A172 (cell line): ENCODE measurements around a stretch of chr6.

DNA sequence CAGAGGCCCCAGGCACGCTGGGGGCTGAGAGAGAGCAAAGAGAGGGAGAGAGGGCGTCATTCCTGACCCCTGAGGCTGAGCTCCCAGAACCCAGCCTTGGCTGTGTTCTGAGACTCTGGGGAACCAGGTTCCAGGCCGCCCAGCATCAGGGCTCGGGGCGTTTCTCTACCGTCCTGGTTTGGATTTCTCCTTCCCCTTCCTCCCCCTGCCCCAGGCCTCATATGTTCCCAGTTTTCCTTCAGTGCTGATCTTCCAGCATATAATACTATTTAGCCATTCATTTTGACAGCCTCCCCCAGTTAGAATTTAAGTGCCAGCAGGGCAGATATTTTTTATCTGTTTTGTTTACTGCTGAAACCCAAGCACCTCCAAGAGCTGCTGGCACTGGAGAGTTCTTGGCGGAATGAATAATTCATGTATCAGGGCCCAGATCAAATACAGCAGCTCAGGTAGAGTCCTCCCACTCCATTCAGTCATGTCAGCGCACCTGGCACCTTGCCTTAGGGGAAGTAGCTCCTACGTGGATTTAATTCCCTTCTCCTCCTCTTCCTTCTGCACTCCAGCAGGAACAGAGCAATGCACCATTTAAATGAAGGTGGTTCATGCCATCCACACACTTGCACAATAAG is 23.4 kb upstream of the FRMD1 start:
- RAMPAGE, long total RNA: no peak

GRCh38 chr6:168158666-168159097 is 79.7 kb upstream of the FRMD1 start:
- RAMPAGE, long total RNA: no peak

DNA sequence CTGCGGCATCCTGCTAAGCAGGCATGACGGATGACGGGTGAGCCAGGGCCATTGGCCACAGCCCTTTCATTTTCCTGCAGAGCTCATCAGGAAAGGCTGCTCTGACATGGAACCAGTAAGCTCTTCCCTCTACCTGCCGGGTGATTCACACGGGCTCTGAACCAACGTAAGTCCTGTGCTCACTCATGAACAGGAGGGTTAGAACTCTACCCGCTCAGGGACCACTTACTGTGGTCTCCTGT is 112.6 kb downstream of the DACT2 start:
- RAMPAGE, long total RNA: no peak

- RAMPAGE, long total RNA: no peak
These were observed 6.1 kb downstream of the DACT2 start for GRCh38 chr6:168313346-168314025.

GRCh38 chr6:168607463-168608193 is 166.6 kb downstream of the SMOC2 start:
- RAMPAGE, long total RNA: no peak

DNA sequence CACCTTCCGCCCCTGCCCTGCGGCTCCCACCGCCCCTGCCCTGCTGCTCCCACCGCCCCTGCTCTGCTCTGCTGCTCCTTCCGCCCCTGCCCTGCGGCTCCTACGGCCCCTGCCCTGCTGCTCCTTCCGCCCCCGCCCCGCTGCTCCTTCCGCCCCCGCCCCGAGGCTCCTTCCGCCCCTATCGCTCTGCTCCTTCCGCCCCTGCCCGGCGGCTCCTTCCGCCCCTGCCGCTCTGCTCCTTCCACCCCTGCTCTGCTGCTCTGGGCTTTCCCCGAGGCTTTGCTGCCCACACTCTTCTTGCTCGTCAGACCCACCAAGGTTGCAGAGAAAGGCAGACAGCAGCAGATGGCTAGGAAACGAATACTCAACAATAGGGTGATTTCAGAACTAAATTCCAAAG is 78.7 kb downstream of the THBS2 start:
- RAMPAGE, long total RNA: no peak

GRCh38 chr6:169237804-169238050 is 15.9 kb downstream of the THBS2 start:
- RAMPAGE, long total RNA: no peak

DNA sequence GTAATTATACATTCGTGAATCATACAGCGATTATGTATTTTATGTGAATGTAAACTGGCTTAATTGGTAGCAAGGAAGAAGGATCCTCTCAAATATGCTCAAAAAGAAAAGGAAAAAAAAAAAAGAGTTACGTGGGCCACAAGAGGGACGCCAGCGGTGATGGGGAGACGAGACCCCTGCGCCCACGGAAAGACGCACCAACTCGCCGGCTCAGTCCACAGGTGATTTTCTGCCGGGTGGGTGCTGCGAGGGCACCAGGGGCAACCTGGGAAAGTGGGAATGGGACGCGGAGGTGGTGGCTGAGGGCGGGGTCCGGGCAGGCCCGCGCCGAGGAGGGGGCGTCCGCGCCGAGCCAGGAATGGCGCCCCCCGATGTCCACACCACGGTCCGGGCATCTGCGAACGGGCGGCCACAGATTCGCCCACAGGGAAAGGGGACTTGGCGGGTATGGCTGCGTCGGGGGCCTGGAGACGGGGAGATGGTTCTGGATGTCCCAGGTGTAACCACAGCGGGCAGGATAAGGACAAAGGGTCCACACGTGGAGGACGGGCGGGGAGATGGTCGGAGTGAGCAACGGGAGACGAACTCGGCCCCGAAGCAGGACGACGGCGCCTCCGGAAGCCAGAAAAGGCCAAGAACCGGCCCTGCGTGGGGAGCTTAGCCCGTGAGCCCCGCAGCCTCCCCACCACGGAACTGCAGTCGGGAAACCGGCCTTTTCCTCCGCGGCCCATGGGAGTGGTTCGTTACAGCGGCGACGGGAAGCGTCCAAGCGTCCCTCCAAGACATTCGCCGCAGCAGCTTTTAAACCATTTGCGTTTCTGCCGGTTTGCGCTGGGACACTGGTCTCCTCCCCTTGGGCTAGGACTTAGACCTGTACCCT is 124.6 kb downstream of the WDR27 start:
- RAMPAGE, long total RNA: no peak

DNA sequence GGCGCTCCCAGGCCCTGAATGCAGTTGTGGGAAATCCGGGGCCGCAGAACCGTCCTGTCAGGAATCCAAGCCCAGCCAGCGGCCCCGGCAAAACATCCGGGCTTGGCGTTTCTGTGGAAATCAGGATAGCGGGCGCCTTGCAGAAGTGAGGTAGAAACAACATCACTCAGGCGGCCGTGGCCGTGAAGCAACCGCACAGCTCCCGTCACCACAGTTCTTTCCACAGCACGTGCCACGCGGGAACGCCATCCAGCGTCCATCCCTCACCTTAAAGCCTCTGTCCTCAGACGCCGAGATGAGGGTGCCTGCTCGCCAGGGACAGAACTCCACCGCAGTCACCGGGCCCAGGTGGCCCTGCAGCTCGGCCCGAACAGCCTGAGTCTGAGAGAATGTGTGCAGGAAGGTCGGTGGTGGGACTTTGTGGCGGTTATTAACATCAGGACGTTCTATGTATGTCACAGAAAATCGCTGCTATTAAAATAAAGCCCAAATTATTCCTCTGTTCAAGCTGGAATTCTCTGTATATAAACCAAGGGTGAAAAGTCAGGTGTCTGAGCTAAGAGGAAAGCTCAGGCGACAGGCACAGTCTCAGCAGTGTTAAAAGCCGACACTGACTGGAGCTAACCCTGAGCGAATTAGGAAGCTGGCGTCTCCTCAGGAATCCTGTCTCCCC is 34.0 kb downstream of the WDR27 start:
- RAMPAGE, long total RNA: no peak

DNA sequence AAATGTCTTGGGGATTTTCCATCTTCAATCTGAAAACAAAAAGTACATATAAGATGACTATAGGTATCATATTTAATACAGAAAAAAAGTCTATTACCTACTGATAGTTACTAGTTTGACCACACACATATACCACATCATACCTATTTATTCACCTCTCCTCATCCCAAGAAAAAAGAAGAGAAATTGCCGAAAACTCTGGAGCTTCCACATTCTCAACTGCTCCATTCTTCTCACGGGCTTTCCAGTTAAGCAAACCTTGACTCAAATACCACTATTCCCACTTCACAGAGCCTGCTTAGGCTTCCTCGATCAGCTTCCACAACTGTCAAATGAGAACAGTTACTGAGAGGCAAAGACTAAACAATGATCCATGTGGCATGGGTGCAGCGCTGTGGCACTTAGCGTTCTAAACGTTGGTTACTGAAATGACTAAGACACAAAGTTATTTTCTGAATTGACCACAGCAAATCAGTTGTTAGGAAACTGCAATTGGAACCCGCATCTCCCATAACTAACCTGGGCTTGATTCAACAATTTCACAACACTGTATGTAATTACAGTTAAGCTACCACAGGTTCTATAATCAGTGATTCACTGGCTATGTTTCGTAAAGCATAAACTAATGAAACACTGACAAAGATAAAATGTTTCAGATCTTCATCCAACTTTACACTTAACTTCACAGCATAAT is 12.7 kb downstream of the WDR27 start:
- RAMPAGE, long total RNA: no peak

- RAMPAGE, long total RNA: no peak
These were observed 11.5 kb downstream of the WDR27 start for GRCh38 chr6:169690301-169690835.

- RAMPAGE, long total RNA: no peak
These were observed 116.9 kb downstream of the ERMARD start for GRCh38 chr6:169868171-169868867.

DNA sequence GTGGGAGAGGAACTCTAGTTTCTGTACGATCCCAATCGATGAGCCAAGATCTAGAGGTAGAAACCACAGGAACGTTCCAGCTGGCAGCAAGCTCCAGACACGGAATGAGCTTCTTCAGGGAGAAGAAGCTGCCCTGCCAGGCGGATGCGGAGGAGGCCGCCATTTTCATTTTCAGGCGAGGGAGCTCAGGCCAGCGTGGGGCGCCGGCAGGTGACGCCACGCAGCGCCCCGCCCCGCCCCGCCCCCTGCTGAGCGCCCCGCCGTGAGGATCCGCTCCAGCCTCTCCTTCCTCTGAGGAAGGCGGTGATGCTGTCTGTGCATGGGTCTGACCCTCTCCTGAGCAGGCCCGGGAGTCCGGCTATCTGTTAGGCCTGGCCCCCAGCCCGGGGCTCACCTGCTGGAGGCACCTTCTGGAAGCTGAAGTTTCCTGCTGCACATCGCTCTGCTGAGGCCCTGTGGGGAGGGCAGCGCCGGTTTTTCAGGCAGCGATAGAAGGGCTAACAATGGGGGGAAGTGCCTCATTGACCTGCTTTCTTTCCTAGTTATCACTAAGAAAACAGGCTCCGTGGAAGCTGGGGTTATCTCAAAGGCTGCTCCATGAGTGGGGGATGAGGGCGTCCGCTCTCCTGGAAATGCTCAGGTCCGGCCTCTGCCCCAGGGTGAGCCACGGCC is 147.6 kb downstream of the ERMARD start:
- RAMPAGE, long total RNA: no peak

- RAMPAGE, long total RNA: no peak
These were observed 125.5 kb downstream of the DLL1 start for GRCh38 chr6:170165169-170166001.

- RAMPAGE, long total RNA: no peak
These were observed 65.0 kb downstream of the DLL1 start for GRCh38 chr6:170225684-170226417.

DNA sequence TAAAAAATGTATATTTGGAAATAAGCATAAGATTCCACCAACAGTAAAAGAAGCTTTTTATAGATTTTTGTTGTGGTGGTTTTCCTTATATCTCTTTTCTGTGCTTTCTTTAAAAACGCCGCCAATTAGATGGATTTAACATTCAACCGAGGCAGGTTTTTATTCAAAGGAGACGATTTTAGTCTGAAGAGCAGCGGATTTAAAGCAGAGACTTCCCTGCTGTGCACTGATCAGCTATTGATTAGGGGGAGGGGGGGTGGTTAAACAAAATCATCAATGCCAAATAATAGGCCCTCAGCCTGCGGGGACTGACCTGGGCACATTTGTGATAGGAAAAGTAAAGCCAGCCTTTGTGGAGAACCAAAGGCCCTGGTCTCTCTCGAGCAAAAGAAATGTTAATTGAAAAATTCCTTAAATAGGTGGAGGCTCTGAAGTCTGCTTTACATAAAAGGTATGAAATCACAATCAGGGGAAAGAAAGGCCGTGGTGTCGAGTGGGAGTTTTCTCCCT is 55.8 kb downstream of the DLL1 start:
- RAMPAGE, long total RNA: no peak

DNA sequence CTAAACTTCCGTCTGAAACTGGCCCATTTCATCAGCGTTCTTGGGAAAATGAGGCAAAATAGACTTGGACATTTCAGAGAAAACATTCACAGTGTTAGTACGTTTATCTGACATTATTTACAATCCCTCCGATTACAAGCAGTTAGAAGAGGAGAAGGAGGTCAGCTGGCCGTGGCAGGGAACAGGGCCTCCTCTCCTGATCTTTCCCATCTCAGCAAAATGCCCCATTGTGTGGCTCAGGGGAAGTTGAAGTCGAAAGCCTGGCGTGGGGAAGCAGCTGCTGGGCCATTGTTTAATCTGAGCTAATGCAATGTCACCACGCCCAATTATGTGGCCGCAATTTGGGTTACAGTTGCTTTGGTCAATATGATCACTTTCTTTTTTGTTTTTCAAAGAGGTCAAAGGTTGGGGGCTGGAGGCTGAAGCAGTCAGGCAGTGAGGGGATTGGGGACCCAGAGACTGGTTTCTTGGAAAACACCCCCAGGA is 24.9 kb downstream of the DLL1 start:
- RAMPAGE, long total RNA: no peak

GRCh38 chr6:170348043-170348450 is 41.5 kb downstream of the FAM120B start:
- RAMPAGE, long total RNA: no peak

DNA sequence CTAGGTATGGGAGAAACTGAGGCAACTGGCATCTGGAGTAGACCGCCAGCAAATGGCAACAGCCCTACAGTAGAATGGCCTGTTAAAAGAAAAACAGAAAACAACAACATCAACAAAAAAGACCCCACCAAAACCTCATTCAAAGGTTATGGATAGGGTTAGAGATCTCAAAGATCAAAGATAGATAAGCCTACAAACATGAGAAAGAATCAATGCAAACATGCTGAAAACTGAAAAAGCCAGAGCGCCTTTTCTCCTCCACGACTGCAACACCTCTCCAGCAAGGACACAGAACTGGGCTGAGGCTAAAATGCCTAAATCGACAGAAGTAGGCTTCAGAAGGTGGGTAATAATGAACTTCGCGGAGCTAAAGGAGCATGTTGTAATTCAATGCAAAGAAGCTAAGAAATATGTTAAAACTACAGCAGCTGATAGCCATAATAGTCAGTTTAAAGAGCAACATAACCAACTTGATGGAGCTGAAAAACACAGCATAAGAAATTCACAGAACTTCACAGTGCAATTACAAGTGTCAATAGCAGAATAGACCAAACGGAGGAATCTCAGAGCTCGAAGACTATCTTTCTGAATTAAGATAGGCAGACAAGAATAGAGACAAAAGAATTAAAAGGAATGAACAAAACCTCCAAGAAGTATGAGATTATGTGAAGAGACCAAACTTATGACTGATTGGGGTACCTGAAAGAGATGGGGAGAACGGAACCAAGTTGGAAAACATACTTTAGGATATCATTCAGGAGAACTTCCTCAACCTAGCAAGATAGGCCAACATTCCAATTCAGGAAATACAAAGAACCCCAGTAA is 44.3 kb downstream of the FAM120B start:
- RAMPAGE, long total RNA: no peak

GRCh38 chr6:170438197-170438829 is 114.8 kb downstream of the PSMB1 start:
- RAMPAGE, long total RNA: no peak